ENCODE measurements around a stretch of chr17.

GRCh38 chr17:78442600-78443250, 64.3 kb downstream of the PGS1 start:
- PRO-cap = no peak
- RAMPAGE, long total RNA = no peak
- RRBS = no CpG with 5 or more reads among the region's 22 CpGs

- PRO-cap = no peak
- RAMPAGE, long total RNA = no peak
- RRBS = no CpG with 5 or more reads among the region's 7 CpGs
Measured at GRCh38 chr17:78563590-78563882, 13.7 kb downstream of the DNAH17 start.

GRCh38 chr17:78613737-78614025, 36.5 kb upstream of the DNAH17 start:
- PRO-cap = no peak
- RAMPAGE, long total RNA = no peak
- RRBS = no CpG with 5 or more reads among the region's 5 CpGs

GRCh38 chr17:78795924-78796485, 13.9 kb upstream of the CYTH1 start:
- PRO-cap = no peak
- RAMPAGE, long total RNA = no peak
- RRBS = no CpG with 5 or more reads among the region's 13 CpGs

DNA sequence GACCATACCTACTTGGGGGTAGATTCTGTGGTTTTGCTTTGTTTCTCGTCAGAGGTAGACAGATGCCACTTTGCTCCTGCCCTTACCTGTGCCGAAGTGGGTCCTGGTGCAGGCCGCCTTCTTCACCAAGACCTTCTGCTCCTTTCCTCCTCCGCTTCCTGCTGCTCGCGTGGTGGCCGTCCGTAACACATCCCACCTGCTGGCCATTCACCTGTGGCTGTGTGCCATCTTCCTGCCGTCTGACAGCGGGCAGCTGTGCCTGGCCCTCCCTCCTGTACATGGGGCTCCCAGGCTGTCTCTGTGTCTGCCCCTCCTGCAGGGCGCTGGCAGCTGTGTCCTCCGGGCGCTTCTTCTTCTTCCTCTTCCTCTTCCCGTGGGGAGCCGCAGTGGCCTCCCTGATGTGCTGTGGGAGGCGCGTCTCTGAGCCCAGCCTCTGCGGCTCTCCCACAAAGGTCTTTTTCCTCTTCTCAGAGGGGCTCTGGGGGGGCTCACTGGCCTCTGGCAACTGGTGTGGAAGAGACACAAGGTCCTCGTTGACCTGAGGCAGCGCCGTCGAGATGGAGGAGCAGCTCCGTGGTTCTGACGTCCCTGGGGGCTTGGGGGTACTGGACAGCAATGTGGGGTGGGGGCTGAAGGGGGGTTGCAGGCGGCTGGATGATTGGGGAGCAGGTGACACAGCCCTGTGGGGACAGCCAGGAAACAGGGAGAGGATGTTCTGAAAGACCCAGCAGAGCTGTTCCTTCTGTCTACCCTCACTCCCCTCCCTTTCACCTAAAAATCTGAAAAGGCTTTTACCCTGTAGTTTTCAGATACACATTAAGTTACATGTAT, 21.4 kb upstream of the CYTH1 start:
- PRO-cap = no peak
- RAMPAGE, long total RNA = no peak
- RRBS = no CpG with 5 or more reads among the region's 25 CpGs

DNA sequence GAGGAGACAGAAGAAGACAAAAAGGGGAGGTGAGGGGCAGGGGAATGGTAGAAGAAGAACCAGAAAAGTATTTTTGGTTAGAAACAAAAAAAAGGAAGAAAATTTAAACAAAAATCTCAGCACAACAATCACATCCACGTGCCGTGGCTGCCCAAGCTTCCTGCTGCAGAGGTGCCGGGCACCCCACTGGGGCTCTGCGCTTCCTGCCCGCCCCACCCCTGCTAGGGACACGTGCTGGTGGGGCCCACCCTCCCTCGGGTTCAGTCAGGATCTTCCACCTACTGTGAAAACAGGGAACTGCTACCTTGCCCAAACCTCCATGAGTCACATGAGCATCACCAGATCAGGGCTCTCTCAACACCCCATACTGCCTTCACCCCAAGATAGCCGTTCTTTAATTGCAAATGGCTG, 24.3 kb upstream of the CYTH1 start:
- PRO-cap = no peak
- RAMPAGE, long total RNA = no peak
- RRBS = no CpG with 5 or more reads among the region's 8 CpGs

DNA sequence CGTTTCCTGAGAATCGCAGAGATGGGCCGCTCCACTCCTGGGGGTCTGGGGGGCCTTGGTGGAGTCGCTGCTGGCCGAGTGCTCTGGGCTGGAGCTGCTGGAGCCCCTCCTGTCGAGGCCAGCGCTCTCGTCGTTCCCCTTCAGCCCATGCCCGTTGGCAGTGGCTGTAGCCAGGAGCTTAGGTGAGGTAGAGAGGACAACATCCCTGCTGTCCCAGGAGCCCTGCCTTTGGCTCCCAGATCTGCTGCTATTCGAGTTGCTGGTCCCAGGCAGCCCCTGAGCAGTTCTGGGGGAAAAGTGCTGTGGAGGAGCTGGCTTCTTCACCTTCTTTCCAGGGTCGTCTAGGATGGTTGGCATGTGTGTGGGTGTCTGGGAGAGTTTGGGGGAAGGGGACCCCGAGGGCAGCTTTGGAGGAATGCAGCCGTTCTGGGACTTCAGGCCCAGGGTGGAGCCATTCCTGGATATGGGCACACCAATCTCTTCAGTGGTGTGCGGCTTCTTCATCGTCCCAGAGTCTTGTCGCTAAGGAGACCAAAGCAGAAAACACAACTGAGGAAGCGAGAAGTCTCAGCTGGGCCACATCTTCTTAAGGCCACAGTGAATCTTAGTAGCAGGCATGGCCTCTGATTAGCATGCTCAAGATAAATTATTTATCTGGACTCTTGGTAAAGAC, 25.2 kb upstream of the CYTH1 start:
- PRO-cap = no peak
- RAMPAGE, long total RNA = no peak
- RRBS = no CpG with 5 or more reads among the region's 18 CpGs

DNA sequence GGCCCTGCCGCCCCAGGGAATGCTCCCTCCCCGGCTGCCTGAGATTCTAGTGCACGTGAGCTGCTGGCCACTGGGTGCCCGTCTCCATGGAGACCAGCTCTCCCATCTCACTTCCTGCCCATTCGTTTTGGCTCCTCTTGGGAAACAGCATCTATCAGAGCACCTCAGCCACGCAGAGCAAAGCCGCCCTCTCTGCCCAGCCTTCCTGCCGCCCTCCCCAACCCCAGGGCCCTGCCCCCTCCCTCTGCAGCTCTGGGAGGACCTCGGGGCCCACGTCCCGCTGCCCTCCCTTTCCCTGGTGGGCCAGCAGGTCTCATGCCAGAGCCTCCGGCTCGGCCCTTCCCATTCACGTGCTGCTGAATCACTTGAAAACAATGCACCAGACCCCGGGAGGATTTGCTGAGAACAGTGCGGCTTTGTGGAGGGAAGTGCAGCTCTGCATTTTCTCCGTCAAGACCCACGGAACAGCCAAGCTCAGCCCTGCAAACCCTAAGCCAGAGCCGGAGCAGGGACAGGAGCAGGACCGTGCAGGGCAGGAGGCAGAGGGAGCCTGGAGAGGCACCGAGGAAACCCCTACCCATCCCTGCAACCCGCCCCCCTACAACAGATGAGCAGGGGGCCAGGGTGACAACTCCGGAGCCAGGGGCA, 19.3 kb downstream of the CEP295NL start:
- PRO-cap = bidirectional peak, plus-strand start at position 402 of the sequence, minus-strand start at position 219 of the sequence
- RAMPAGE, long total RNA = no peak
- RRBS = 19% methylated on average over 9 of the region's 23 CpGs

DNA sequence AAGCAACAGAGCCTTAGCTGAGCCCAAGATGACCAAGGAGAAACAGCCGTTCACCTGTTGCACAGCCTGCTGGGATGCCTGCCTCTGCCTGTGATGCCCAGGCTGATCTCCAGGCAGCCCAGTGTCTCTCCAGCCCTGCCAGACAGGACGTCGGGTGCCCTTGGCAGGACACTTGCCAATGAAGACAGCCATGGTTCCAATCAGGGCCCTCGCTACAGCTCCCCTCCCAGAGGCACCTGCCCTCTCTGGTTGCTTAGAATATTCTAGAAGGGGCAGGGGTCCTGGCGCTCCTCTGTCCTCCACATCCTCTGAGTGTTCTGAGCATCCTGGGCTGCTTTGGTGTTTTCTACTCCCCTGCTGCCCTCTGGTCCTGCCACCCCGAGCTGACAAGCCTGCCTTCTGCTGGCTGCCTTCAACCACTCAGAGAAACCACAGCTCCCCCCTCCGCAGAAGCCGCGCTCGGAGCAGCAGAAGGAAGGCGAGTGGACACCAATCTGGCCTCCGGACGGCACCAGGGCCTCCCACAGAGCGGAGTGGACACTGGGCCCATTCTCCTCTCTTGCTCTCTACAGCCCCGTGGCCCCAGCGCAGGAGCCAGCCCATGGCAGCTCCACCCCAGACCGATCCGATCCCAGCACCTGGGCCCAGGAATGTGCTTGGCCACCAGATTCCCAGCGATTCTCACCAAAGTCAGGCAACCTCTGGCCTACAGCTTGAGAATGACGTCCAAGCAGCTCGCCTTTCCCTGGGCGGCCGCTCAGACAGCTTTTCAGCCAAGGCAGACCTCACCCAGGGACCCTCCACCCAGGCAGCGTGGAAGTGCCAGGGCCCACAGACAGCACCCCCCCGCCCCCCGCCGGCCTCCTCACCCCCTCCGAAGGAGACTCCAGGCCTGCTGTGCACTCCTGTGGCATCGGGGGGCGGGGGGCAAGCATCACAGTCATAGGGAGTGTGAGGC, 6.5 kb downstream of the CEP295NL start:
- PRO-cap = no peak
- RAMPAGE, long total RNA = no peak
- RRBS = no CpG with 5 or more reads among the region's 30 CpGs

GRCh38 chr17:78898395-78898693, 4.7 kb downstream of the CEP295NL start:
- PRO-cap = unidirectional peak, minus-strand start at chr17:78898597
- RAMPAGE, long total RNA = no peak
- RRBS = no CpG with 5 or more reads among the region's 6 CpGs

- PRO-cap = no peak
- RAMPAGE, long total RNA = no peak
- RRBS = no CpG with 5 or more reads among the region's 18 CpGs
Measured at GRCh38 chr17:79087171-79087866, 12.7 kb downstream of the ENGASE start.

- PRO-cap = no peak
- RAMPAGE, long total RNA = no peak
- RRBS = 87% methylated on average over 6 of the region's 20 CpGs
Measured at GRCh38 chr17:79228015-79228553, 153.5 kb downstream of the ENGASE start.

- PRO-cap = no peak
- RAMPAGE, long total RNA = no peak
- RRBS = no CpG with 5 or more reads among the region's 12 CpGs
Measured at GRCh38 chr17:79372766-79373172, 238.1 kb downstream of the RBFOX3 start.

DNA sequence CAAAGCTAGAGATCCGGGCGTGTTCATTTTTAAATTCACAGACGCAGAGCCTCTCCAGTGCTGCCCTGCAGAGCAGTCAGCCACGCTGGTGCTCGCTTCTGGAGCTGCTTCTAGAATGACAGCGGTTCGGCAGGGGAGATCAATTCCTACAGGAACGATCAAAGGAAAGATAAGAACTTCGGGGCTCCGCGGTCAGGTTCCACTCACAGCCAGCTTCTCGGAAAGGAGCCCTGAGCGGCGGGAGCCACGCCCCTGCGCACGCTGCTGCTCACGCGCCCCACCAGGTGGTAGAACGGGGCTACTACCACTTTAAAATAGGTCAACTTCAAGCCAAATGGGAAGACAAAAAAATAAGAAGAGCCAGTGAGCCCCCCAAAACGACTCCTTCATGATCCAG, 209.8 kb downstream of the RBFOX3 start:
- PRO-cap = no peak
- RAMPAGE, long total RNA = no peak
- RRBS = no CpG with 5 or more reads among the region's 21 CpGs

GRCh38 chr17:79608479-79609200, 2.2 kb downstream of the RBFOX3 start:
- PRO-cap = no peak
- RAMPAGE, long total RNA = no peak
- RRBS = no CpG with 5 or more reads among the region's 46 CpGs

- PRO-cap = no peak
- RAMPAGE, long total RNA = no peak
- RRBS = no CpG with 5 or more reads among the region's 16 CpGs
Measured at GRCh38 chr17:79658653-79659285, 47.9 kb upstream of the RBFOX3 start.

- PRO-cap = no peak
- RAMPAGE, long total RNA = no peak
- RRBS = no CpG with 5 or more reads among the region's 11 CpGs
Measured at GRCh38 chr17:79740388-79740879, 9.7 kb downstream of the ENPP7 start.

DNA sequence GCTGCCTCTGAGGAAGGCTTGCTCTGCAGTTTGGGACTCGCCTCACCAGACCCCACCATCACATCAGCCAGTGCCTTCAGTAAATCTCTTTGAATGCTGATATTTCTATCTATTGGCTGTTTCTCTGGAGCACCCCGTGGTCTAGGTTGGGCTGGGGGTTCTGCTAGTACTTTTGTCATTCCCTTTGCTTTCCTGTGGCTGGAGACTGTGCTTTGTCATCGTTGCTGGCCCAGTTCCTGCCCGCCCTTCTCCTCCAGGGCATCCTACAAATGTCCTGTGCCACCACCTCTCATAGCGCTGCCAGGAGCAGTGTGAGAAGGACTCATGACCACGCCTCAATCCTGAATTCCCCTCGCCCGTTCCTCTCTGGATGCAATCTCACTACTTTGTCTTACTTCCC, 8.0 kb upstream of the CBX2 start:
- PRO-cap = no peak
- RAMPAGE, long total RNA = no peak
- RRBS = no CpG with 5 or more reads among the region's 8 CpGs

- PRO-cap = no peak
- RAMPAGE, long total RNA = no peak
- RRBS = 2% methylated on average over 50 of the region's 102 CpGs
Measured at GRCh38 chr17:79812580-79813542, 16.0 kb upstream of the CBX8 start.

DNA sequence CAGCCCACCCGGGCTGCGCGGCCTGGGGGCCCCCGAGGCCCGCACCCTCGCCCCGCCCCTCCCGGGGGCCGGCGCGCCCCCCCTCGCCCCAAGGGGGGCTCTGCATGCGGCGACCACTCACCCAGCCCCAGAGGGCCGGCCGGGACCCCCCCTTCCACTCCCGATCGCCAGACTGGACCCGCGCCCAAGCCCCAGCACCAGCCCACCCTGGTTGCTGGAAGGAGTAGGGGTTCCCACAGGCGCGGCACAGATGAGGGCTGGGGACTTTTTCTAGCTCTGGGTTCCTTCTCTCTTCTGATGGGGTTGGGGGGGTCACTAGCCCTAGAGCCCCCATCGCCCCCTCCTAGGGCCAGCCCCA, 16.8 kb upstream of the CBX8 start:
- PRO-cap = no peak
- RAMPAGE, long total RNA = no peak
- RRBS = 2% methylated on average over 12 of the region's 23 CpGs

Data from lung (tissue), 4 donors.